Monocyte (primary cell): ENCODE measurements around a stretch of chr14.

DNA sequence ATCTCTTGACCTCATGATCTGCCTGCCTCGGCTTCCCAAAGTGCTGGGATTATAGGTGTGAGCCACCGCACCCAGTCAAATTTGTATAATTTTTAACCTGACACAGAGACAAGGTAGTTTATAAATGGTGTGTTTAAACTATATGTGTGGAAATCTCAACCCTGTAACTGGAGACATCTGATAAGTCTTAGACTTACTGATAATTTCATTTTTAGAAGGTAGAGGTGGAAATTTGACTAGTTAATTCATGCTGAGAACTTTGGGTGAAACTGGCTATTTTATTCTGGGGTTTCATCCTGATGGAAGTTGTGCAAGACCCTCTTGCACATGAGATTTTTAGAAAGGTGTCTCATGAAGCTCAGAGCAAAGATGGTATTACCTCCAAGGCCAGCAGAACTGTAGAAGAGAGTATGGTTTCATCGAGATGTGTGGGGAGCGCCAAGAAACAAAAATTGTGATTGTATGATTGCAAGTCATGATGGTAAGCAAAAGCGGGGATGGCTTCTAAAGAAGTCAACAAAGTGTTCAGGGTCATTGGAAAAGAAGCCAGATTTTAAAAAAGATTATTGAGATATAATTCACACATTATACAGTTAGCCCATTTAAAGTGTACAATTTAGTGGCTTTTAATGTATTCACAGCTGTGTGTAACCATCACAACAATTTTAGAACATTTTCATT, 26.0 kb downstream of the SIPA1L1 start:
- PRO-cap, 2 experiments: peak in 1 of 2 experiments; most common plus-strand start position 422 of the sequence (in 1)

GRCh38 chr14:71347544-71348148, 27.4 kb downstream of the SIPA1L1 start:
- PRO-cap, 2 experiments: no peak in any of the 2 experiments

- PRO-cap, 2 experiments: peak in 1 of 2 experiments; most common plus-strand start chr14:71350667 (in 1)
These were observed 30.2 kb downstream of the SIPA1L1 start for GRCh38 chr14:71350362-71350985.

- PRO-cap, 2 experiments: peak in 2 of 2 experiments; most common plus-strand start chr14:71400985 (in 1); most common minus-strand start chr14:71400843 (in 1)
These were observed 80.5 kb downstream of the SIPA1L1 start for GRCh38 chr14:71400655-71401335.

DNA sequence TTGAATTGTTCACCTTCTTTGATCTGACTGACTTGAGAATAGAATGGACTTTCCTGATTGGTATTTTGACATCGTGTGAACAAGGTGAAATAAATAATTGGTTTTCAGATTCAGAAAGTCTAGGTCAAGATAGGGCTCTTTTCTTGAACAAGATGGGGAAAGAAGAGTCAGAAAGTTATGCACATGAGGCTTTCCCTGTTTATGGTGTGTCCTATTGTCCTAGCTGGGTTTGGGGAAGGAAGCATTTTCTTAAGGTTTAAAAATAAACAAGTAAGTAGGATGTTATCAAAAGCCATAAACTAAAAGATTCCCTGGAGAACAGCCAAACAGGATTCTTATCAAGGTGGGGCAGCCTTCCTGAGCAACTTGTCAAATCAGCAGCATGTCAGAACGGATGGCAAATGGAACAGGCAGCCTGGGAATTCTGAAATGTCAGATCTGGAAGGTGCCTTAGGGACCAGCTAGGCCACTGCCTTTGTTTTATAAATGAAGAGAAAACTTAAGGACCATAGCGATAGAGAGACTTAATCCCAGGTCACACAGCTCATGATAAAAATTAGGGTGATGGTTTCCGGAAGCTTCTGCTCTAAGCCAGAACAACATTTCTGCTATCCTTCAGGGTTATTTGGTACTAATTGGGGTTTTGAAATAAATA, 152.2 kb upstream of the RGS6 start:
- PRO-cap, 2 experiments: no peak in any of the 2 experiments

DNA sequence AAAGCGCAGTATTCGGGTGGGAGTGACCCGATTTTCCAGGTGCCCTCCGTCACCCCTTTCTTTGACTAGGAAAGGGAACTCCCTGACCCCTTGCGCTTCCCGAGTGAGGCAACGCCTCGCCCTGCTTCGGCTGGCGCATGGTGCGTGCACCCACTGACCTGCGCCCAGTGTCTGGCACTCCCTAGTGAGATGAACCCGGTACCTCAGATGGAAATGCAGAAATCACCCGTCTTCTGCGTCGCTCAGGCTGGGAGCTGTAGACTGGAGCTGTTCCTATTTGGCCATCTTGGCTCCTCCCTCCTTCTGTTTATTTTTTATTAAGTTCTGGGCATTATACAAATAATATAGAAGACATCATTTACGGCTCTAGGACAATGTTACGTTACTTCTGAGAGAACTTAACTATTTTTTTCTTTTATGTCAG, 49.8 kb downstream of the RGS6 start:
- PRO-cap, 2 experiments: no peak in any of the 2 experiments

- PRO-cap, 2 experiments: no peak in any of the 2 experiments
These were observed 53.6 kb downstream of the RGS6 start for GRCh38 chr14:71985805-71986240.

GRCh38 chr14:72519050-72519819, 374.7 kb downstream of the DPF3 start:
- PRO-cap, 2 experiments: no peak in any of the 2 experiments

GRCh38 chr14:72643286-72643933, 250.5 kb downstream of the DPF3 start:
- PRO-cap, 2 experiments: no peak in any of the 2 experiments

GRCh38 chr14:72830384-72830937, 63.4 kb downstream of the DPF3 start:
- PRO-cap, 2 experiments: no peak in any of the 2 experiments

- PRO-cap, 2 experiments: no peak in any of the 2 experiments
These were observed 3.2 kb downstream of the DCAF4 start for GRCh38 chr14:72929579-72929836.

DNA sequence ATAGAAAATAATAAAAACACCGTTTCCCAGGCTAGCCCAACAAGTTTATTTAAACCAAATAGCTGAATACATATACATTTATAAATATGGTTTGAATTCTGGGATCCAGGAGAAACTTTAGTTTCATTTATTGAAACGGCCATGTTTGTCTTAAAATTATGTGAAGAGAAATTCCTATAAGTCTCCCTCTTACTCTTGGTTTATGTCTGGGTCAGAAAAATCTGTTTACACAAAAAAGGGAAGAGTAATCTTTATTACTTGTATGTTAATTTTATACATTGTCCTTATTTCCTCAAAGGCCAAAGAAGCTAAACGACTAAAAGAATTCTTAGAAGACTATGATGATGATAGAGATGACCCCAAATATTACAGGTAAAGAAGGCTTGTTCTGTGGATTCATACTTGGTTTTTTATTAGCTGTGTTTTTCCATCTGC, 28.8 kb upstream of the PSEN1 start:
- PRO-cap, 2 experiments: no peak in any of the 2 experiments

DNA sequence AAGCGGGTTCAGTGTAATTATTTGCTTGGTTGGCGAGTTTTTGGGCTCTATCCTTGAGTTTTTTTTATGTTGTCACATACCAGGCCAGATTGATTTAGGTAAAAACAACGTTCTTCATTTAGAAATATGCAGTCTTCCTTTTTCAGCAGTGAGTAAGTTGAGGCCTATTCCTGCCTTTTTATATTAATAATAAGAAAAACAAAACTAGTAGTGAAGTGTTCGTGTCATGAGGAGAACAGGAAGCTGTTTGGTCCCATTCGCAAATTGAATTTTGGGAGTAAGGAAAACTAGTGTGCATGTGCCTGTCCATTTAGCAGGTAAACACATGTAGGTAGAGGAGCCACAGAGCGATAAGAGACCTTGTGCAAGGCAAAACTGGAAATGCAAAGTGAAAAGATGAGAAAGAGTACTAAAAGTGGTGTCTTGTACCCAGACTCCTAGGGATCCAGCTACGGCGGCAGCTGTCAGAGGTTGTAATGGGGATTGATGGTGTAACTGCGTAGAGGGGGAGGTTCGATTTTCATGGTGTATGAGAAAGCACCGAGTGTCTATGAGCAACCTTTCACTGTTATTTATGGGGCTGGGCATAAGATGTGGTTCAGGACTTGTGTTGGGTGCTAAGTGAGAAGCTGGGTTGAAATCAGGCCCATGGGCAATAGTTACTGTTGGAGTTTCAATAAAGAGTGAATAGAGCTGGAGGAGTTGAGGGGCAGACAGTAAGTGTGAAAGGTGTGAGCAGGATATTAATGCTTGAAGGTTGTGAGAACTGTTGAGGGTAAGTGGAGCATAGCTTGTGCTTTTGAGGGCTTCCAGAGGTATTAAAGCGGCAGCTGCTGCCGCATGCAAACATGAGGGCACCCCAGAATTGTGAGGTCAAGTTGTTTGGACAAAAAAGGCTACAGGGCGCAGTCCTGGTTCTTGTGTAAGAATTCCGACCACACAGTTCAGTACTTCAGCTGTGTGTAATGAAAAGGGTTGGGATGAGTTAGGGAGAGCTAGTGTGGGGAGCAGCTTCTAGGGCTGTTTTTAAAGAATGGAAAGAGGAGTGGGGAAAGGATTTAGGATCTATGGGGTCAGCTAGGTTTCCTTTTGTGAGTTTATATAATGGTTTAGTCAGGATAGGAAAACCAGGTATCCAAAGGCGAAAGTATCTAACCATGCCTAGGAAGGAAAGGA, 6.7 kb upstream of the PSEN1 start:
- PRO-cap, 2 experiments: no peak in any of the 2 experiments

GRCh38 chr14:73220284-73220891, 16.9 kb upstream of the PAPLN start:
- PRO-cap, 2 experiments: no peak in any of the 2 experiments

GRCh38 chr14:73232574-73233039, 4.7 kb upstream of the PAPLN start:
- PRO-cap, 2 experiments: no peak in any of the 2 experiments

DNA sequence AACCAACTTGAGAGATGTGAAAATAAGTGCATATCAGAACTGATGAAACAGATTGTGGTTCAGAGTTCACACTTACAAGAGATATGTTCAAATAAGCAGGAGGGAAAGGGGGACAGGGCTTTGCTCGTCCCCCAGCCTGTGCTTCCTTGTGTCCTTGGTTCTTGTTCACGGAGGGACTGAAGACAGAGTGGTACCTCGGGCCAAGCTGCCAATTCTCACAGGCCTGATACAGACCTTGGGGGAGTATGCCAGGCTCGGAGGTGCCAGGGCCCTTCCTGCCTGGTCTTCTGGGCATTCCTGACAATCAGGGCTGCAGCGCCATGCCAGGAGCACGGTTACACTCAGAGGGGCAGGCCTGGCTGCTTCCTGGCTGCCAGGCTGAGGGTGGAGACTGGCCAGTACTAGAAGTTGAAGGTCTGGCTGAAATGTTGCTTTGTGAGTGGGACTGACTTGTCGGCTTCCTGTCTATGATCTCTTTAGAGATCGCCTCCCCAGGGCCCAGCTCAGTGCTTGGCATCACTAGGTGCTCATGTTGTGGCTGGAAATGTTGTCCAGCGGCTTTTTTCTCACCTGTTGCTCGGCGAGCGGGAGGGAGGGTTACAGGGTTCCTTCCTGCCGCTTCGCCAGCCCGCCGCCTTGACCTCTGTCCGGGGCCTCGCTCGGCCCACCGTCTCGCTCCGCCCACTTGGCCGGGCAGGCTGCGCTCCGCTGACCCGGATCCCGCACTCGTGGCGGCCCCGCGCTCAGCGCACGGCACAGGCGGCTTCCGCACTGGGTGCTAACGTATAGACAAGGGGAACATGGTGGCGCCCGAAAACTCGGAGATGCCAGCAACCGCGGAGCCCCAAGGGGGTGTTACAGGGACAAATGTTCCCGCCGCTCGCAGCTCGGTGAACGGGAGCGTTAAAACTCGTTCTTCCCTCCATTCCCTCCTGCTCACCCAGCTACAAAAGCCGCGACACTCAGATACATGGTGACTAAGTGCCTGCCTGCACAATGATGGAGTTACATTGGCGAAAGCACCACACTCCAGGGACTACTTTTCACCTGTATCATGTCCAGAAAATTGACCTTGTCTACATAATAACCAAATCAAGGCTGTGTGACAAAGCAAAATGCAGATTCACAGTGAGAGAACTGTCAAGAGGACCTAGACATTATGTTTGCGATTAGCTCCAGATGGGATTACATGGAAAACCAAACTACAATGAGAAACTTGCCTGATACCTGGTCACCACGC, 32.6 kb downstream of the PAPLN start:
- PRO-cap, 2 experiments: peak in 1 of 2 experiments; most common plus-strand start position 870 of the sequence (in 1); most common minus-strand start position 849 of the sequence (in 1)

DNA sequence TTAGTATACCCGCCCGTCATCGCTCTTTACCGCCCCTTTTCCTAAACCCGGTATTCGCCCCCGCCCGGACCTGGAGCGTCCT, 147 bp upstream of the NUMB start:
- PRO-cap, 2 experiments: no peak in any of the 2 experiments

GRCh38 chr14:73462803-73463349, 4.5 kb upstream of the NUMB start:
- PRO-cap, 2 experiments: no peak in any of the 2 experiments

- PRO-cap, 2 experiments: peak in 1 of 2 experiments; most common minus-strand start chr14:73744982 (in 1)
These were observed 15.1 kb downstream of the MIDEAS start for GRCh38 chr14:73744815-73745537.

GRCh38 chr14:73761323-73761897, 1.3 kb upstream of the MIDEAS start:
- PRO-cap, 2 experiments: peak in 2 of 2 experiments; most common plus-strand start chr14:73761629 (in 1); most common minus-strand start chr14:73761623 (in 2)